Kidney epithelial cell (primary cell): Measurements from ENCODE around the gene NKD1.

DNA sequence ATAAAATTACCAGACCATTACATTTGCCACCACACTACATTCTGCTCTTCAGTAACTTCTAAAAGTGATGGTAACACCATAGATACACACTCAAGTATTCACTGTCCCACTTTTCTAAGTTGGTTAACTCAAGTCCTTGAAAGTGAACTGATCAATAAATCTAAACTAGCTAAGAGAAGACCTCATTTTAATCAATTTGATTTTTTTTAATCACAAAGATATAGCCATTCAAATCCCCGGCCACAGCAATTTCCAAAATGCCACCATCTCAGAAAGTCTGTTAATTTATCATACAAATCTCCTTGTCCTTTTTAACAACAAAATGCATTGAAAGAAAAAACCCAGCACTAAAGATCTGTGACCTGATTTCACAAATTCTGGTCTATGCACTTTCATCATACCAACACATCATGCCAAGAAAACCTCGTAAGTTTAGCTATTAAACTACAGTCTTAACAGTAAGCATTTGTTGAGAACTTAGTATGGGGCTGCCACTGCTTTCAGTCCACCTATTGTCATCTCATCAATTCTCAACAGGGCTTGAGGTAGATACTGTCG is 1.7 kb downstream of the SIAH1 start:
- RAMPAGE, long total RNA = no peak
- RRBS = no CpG with 5 or more reads among the region's 3 CpGs

DNA sequence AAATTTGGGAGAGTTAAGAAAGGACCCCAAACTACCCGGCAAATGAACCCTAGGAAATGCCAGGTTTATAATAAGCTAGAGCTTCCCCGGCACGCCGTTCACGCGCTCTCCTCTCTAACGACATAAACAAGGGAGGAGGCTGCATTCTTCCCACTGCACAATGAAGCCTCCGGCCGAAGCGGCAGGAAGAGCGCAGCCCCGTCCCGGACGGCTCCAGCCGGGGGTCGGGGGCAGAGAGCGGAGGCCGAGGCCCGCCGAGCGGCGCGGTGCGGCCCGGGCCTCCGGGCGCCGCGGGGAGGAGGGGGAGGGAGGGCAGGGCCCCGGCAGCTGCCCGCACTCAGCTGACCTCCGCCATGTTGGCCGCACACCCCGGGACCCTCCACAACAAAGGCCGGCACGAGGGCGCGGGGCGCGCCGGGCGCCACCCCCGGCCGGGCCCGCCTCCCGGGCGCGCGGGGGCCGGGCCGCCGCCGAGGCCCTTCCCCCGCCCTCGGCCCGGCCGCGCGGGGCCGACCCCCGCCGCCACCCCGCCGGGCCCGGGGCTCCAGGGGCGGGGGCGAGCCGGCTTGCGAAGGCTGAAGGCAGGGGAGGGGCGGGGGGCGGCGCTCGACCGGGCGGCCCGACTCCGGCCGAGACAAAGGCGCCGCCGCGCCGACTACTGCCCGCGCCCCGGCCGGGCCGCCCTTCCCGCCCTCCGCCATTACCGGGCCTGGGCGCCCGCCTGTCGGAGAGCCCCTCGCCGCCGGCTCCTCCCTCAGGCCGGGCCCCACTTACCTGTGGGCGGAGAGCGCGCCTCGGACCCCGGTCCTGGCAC is 576 bp downstream of the SIAH1 start:
- RAMPAGE, long total RNA = no peak
- RRBS = 1% methylated on average over 72 of the region's 103 CpGs

GRCh38 chr16:48526072-48526511 is 83.9 kb downstream of the N4BP1 start:
- RAMPAGE, long total RNA = no peak
- RRBS = no CpG with 5 or more reads among the region's 8 CpGs

- RAMPAGE, long total RNA = no peak
- RRBS = 0% methylated on average over 1 of the region's 4 CpGs
These were observed 881 bp downstream of the N4BP1 start for GRCh38 chr16:48609238-48609359.

DNA sequence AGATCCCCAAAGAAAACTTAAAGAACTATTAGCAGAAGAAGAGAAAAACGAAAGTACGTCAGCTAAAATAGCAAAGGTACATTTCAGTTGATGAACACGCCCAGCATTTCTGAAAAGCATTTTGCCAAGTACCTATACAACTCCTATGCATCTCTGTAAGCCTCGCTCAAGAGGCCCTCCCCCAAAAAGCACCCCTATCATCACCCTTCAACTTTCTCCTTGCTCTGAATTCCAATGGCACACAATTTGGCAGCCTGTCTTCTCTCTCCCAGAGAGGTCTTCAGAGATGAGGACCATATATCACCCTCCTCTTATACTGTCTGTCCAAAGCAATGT is 111.0 kb downstream of the CBLN1 start:
- RAMPAGE, long total RNA = no peak
- RRBS = no CpG with 5 or more reads among the region's 4 CpGs

GRCh38 chr16:49491520-49492205 is 118.1 kb downstream of the C16orf78 start:
- RAMPAGE, long total RNA = no peak
- RRBS = 12% methylated on average over 8 of the region's 21 CpGs

DNA sequence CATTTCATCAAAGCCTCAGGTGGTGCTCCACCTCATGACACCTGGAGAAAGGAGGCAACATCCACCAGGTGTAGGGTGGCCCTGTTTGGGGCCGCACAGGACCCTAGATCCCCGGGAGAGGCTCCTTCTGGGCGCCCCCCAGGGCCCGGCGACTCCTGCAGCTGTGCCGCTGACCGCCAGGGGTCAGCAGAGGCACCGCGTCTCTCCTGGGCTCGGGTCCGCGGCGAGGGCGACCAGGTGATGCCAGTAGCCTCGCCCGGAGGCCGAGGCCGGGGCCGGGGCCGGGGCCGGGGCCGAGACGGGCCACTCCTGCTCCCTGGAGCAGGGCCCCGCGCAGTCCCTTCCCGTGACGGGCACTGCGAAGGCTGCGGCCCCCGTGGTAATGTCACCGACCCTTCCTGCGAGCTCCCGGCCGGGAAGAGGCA is 118.6 kb downstream of the C16orf78 start:
- RAMPAGE, long total RNA = no peak
- RRBS = 0% methylated on average over 1 of the region's 34 CpGs

- RAMPAGE, long total RNA = no peak
- RRBS = no CpG with 5 or more reads among the region's 19 CpGs
These were observed 201.8 kb downstream of the C16orf78 start for GRCh38 chr16:49575135-49575973.

DNA sequence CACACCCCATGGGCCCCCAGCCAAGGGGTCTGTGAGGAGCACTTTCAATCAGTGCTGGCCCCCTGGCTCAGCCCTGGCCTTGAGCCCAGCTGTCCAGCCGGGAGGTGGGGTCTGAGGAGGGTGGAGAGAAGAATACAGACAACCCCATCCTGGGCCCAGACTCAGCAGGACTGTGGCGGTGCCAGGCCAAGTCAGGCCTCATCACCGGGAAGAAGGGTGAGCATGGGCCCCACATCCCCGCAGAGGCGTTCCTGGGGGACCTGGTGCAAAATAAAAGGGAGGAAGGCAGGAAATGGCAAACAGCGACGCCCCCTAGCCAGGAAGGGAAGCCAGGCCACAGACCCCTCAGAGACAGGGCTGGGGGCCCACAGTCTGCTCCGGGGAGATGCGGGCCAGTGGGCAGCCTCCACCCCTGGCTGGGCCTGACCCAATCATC is 20.7 kb downstream of the ZNF423 start:
- RAMPAGE, long total RNA = no peak
- RRBS = 6% methylated on average over 2 of the region's 9 CpGs

DNA sequence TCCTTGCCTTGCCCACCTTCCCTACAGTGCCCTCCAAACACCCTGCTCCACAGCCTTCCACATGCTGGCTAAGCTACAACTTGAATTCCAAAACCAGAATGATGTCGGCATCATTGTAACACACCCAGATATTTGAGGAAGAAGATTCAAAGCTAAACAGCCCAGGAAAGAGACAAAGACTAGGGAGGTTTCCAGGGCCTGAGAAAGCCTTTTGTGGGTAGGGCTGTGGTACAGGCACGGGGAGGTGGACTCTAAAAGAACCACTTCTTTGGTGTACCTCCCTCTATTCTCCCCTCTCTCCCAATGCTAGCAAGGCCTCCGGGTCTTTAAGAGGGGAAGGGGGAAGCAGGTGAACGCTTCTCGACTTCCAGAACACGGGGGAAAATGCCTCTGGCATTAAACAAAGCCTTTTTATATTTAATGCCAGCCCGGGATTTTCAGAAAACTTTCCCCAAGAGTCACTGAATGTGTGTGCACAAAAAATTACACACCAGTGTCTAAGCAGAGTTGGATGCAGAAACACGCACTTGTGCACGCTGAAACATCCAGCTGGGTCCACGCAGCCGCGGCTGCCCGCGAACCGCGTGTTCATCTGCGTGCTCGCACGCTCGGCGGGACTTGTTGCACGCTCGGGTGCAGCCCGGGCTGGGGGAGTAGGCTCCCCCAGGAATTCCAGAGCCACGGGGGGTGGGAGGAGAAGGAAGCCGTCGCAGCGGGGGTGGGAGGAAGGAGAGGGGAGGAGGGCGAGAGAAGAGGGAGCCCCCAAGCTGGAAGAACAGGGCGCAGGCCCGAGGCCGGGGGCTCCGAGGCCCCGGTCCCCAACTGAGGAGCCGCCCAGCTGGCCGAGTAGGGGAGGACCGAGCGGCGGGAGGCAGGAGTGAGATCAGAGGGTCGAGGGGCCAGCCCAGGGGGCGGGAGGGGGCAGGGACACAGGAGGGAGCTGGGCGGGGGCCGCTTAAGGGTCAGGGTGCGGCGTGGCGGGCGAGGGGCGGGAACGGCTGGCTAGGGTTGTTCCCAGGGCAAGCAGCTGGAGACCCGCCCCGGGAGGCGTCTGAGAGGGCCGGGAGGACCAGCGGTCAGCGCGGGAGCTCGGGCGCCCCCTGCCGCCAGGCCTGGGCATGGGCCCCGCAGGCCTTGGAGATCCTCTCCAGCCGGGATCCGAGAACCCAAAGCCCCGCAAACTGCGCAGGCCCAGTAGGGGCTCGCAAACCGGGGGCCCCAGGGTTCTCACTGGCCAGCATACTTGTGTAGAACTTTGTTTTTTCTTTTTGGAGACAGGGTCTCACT is 20.3 kb upstream of the ZNF423 start:
- RAMPAGE, long total RNA = no peak
- RRBS = 2% methylated on average over 13 of the region's 66 CpGs

DNA sequence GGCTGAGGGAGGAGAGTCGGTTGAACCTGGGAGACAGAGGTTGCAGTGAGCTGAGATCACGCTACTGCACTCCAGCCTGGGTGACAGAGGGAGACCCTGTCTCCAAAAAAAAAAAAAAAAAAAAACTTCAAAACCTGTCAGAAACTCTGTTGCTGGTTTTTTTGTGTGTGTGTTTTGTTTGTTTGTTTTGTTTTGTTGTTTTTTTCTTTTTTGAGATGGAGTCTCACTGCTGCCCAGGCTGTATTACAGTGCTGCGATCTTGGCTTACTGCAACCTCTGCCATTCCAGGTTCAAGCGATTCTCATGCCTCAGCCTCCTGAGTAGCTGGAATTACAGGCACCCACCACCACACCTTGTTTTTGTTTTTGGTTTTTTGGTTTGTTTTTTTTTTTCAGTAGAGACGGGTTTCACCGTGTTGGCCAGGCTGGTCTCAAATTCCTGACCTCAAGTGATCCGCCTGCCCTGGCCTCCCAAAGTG is 39.6 kb downstream of the HEATR3 start:
- RAMPAGE, long total RNA = no peak
- RRBS = no CpG with 5 or more reads among the region's 7 CpGs

GRCh38 chr16:50229033-50229855 is 37.1 kb upstream of the ADCY7 start:
- RAMPAGE, long total RNA = no peak
- RRBS = no CpG with 5 or more reads among the region's 11 CpGs

DNA sequence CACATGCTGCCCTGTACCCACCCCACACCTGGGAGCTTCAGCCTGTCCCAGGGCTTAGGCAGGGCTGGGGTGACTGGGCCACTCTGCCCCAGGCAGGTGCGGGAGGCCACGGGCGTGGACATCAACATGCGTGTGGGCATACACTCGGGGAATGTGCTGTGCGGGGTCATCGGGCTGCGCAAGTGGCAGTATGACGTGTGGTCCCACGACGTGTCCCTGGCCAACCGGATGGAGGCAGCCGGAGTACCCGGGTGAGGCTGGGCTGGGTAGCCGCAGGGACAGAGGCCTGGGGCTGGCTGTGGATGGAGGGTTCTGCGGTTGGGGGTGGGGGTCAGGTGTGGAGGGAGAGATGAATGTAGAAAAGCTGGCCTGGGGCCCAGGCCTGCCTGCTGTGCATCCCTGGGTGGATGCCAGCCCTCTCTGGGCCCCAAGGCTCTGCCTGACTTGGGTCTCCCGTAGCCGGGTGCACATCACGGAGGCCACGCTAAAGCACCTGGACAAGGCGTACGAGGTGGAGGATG is 34.3 kb downstream of the ADCY7 start:
- RAMPAGE, long total RNA = no peak
- RRBS = no CpG with 5 or more reads among the region's 22 CpGs

GRCh38 chr16:50306681-50307500 is 40.5 kb downstream of the ADCY7 start:
- RAMPAGE, long total RNA = no peak
- RRBS = no CpG with 5 or more reads among the region's 15 CpGs

DNA sequence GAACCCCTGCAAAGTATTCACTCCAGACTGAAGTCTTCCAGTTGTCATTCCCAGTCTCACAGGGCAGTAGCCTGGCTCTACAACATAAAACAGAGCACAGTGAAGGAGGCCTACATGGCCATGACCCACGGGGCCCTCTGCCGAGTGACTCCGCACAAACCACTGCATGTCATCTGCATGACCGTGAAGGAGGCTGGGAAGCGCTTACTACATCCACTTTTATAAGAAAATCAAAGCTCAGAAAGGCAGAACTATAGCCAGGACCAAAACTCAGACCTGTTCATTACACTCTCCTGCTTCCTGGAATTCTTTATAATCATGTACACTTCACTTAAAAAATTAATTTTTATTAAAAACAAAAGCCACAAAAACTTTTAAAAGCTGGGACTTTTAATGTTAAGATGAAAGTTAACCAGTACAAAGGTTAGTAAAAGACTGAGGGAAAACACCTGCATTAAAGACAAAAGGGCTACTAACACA is 42.4 kb downstream of the BRD7 start:
- RAMPAGE, long total RNA = no peak
- RRBS = no CpG with 5 or more reads among the region's 5 CpGs

- RAMPAGE, long total RNA = no peak
- RRBS = no CpG with 5 or more reads among the region's 6 CpGs
These were observed 31.2 kb downstream of the BRD7 start for GRCh38 chr16:50337474-50338131.

DNA sequence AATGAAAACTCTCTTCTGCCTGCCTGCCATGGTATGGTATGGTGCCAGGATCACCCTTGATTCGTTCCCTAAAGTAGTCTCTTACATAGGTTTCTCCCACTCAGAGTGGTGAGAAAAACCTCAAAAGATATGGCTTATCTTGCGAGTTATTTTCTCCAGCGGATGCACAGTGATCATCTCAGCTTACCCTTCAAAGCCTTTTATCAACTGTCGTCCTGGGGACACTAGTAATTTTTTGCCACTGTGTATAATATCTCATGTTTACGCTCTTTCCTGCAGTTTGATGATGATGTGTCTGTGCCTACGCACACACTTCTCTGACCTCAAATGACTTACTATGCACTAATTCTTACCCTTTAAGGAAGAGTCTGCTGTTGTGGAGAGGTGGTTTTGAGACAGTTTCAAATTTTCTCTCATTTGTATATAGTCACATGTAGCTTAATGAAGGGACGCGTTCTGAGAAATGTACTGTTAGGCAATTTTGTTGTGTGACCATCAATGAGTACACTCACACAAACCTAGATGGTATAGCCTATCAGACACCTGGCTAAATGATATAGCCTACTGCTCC is 29.9 kb downstream of the BRD7 start:
- RAMPAGE, long total RNA = no peak
- RRBS = no CpG with 5 or more reads among the region's 8 CpGs

DNA sequence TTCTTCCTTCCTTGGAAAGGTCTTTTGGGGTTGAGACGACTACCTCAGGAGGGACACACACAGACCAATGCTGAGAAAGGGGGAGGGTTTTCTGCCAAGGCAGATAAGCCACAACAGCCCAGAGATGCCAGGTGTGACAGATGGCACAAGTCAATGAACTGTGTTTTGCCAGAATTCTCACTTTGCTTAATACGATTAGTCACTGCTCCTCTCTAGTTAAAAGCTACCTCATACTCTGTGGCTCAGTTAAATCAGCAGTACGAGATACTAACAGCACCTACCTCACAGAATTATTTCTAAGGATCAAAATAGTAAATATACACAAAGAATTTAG is 8.0 kb downstream of the BRD7 start:
- RAMPAGE, long total RNA = no peak
- RRBS = no CpG with 5 or more reads among the region's 3 CpGs

DNA sequence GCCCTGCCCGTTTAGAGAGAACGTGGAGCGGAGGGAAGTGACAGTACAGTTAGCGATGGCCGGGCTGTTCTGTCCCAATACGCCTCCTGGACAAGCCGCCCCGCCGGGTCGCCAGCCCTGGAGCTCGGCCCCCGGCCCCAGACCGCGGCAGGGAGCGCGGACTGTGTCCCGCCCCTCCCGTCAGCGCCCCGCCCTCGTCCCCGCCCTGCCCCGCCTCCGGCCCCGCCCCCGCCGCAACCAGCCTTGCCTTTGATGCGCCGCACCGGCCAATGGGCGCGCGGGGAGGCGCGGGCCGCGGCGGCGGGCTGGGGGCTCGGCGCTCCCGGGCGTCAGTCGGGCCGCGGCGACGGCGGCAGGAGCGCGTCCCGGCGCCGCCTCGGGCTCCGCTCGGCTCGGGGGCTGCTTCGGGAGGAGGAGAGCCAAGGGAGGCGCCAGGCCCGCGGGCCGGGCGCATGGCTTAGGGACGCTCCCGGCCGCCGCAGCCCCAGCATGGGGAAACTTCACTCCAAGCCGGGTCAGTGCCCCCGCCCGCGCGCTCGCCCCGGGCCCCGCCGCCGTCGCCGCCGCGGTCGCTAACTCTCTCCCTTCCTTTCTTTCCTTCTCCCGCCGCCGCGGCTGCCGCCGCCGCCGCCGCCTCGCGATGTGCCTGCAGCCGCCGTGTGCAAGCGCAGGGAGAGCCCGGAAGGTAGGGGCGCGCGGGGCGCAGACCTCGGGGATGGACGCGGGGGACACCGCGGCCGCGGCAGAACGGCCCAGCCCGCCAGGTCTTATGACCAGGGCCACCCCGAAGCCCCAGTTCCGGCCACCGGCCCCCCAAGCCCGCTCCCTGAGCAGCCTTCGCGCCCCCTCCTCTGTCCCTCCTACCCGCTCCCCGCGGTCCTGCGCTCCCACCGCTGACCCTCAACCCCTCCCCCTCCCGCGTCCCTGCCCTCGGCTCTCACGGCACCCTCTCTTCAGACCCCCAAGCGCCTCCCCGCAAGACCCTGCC is at the start of gene NKD1:
NKD1 (plus strand) TSS at position 332 of the 988 bp plus-strand sequence.
- RAMPAGE, long total RNA = no peak
- RRBS = 1% methylated on average over 57 of the region's 128 CpGs

DNA sequence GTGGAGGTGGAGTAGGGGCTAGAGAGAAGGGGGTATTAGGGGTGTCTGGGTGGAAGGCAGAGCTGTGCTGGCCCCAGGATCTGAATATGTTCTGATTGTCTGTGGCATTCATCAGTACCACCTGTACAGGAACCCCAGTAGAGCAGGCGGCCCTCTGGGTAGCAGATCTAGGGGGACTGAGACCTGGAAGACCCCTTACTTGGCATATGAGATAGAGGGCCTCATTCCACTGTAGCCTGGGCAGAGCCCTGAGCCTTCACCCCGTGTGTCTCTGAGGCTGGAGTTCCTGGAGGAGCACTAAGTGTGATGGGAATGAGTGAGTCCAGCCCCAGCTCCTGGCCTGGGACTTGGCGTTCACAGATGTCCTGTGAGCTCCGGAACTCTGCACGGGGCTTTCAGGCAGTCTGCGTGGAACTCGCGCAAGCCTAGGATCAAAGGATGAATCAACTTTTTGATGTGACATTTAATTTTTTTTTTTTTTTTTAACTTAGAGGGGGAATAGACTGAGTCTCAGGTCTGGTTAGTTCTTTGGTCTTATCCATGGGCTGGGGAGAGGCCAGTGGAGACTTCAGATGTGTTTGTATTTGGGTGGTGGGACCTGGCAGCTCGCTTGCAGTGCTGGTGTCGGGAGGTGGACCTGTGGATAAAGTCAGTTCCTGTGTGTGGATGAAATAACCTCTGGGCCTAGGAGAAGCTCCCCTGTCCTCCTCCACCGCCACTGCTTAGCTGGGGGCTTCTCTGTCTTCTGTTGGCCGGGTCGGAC is 1.9 kb downstream of the NKD1 start:
- RAMPAGE, long total RNA = no peak
- RRBS = no CpG with 5 or more reads among the region's 13 CpGs